MCF 10A (cell line): Measurements from ENCODE around the genes TNFSF18, PRDX6 and ANKRD45.

GRCh38 chr1:173050765-173051086 lies at the start of gene TNFSF18:
Gene TNFSF18, minus strand, starts transcription at chr1:173050941.
- PRO-cap, result bidirectional peak, plus-strand start at chr1:173051172, minus-strand start at chr1:173050938
- RRBS, result no CpG with 5 or more reads among the region's 1 CpG

DNA sequence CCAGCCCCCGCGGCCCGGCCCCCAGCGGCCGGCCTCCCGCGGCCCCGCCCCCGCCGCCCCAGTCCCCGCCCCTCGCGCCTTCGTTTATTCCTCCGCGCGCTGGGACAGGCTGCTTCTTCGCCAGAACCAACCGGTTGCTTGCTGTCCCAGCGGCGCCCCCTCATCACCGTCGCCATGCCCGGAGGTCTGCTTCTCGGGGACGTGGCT lies at the start of gene PRDX6:
Gene PRDX6, plus strand, starts transcription at position 112 of the 207 bp plus-strand sequence.
- PRO-cap, result bidirectional peak, plus-strand start at position 87 of the sequence, minus-strand start outside the sequence
- RRBS, result under 1% methylated on average over 9 of the region's 26 CpGs

GRCh38 chr1:173485266-173485737 lies 8.2 kb downstream of the PRDX6 start:
- PRO-cap, result no peak
- RRBS, result no CpG with 5 or more reads among the region's 6 CpGs

GRCh38 chr1:173487524-173488360 lies 10.6 kb downstream of the PRDX6 start:
- PRO-cap, result no peak
- RRBS, result no CpG with 5 or more reads among the region's 4 CpGs

DNA sequence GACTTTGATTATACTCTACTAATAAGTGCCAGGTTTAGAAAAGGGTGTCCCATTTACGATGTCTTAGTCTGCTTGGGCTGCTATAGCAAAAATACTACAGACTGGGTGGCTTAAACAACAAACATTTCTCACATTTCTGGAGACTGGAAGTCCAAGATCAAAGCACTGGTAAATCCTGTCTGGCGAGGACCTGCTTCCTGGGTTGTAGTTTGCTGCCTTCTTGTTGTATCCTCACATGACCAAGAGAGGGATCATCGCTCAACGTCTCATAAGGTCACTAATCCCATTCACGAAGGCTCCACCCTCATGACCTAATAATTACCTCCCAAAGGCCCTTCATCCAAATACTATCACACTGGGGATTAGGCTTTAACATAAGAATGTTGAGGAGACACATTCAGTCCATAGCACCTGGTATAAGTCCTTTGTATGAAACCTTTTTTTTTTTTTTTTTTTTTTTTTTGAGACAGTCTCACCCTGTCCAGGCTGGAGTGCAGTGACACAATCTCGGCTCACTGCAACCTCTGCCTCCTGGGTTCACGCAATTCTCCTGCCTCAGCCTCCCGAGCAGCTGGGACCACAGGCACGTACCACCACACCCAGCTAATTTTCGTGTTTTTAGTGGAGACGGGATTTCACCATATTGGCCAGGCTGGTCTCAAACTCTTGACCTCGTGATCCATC lies 12.2 kb downstream of the PRDX6 start:
- PRO-cap, result no peak
- RRBS, result no CpG with 5 or more reads among the region's 12 CpGs

- PRO-cap, result no peak
- RRBS, result no CpG with 5 or more reads among the region's 7 CpGs
Measured at GRCh38 chr1:173637465-173638155, 2.5 kb downstream of the TEX50 start.

GRCh38 chr1:173669170-173669998 lies at the start of gene ANKRD45:
Gene ANKRD45, minus strand, starts transcription at chr1:173669851.
- PRO-cap, result no peak
- RRBS, result 86% methylated on average over 11 of the region's 42 CpGs

DNA sequence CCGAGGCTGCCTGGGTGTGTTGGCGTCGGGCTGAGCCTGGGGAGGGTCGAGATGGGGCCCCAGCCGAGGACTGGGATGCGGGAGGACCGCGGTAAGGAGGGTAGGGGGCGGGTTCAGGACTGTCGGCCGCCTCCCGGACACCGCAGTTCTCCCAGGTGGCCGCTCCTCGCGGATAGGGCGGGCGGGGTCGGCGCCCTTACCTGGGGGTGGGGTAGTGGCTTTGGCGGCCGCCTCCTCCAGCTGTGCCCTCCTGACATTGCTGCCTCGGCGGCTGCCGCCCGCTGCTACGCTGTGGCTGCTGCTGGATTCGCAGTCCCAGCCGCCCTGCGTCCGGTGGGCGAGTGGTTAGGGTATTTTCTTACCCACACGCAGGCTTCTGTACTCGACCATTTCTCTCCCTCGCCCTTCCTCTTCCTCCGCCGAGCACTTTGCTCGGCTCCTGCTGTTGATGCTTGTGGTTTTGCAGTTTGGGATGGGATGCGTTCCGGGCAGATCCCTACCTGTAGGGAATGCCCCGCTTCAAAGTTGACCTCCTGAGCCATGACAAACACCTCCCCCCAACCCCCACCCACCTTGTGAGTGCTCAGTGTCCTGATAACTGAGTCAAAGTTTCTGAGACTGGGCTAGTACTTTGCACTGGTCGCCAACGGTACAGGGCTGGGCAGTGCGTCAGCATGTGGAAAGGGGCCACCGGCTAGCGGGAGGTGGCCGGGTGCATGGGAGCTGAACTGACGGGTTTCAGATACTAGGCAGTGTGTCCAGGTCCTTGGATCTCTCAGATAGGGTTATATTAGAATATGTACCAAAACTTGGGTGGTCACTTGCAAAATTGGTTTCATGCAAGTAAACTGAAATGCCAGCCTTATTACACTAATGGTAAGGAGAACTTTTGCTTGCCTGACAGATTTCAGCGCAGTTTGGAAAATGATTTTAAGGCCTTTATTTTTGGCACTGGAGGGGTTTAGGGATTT lies 682 bp downstream of the RABGAP1L start:
- PRO-cap, result bidirectional peak, plus-strand start at position 145 of the sequence, minus-strand start at position 139 of the sequence; bidirectional peak, plus-strand start at position 446 of the sequence, minus-strand start at position 288 of the sequence
- RRBS, result no CpG with 5 or more reads among the region's 49 CpGs

GRCh38 chr1:174383214-174383680 lies 64.5 kb upstream of the GPR52 start:
- PRO-cap, result no peak
- RRBS, result no CpG with 5 or more reads among the region's 24 CpGs

DNA sequence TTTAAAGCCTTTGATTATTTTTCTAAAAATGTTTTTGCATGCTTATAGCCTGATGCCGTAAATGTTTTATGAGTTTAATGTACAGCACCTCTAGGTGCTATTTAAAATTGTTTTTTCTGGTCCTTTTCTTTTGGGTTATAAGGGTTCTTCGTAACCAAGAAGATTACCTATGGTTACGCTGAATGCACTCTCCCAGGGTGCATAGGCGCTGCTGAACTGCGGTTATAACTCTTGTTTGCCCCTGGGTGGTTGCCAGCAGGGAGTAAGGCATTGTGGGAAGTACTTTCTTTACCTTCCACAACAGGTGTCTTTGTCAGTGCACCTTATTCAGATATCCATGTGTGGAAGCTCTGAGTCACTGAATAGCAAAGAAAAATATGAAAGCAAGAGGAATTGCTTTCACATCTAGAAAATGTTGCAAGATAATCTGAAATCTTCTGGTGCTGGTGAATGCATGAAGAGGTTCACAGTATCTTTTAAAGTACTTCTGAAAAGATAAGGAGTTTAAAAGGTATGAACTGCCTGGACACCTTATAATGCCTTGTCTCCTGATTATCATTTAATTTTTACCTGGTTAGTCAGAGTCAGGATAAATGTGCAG lies 124.4 kb upstream of the CACYBP start:
- PRO-cap, result no peak
- RRBS, result no CpG with 5 or more reads among the region's 5 CpGs

GRCh38 chr1:174954000-174954449 lies 45.7 kb upstream of the CACYBP start:
- PRO-cap, result no peak
- RRBS, result no CpG with 5 or more reads among the region's 1 CpG

- PRO-cap, result no peak
- RRBS, result no CpG with 5 or more reads among the region's 5 CpGs
Measured at GRCh38 chr1:175317578-175318288, 125.2 kb upstream of the KIAA0040 start.

GRCh38 chr1:175968441-175968640 lies 224.9 kb upstream of the TNR start:
- PRO-cap, result no peak
- RRBS, result no CpG with 5 or more reads among the region's 1 CpG

DNA sequence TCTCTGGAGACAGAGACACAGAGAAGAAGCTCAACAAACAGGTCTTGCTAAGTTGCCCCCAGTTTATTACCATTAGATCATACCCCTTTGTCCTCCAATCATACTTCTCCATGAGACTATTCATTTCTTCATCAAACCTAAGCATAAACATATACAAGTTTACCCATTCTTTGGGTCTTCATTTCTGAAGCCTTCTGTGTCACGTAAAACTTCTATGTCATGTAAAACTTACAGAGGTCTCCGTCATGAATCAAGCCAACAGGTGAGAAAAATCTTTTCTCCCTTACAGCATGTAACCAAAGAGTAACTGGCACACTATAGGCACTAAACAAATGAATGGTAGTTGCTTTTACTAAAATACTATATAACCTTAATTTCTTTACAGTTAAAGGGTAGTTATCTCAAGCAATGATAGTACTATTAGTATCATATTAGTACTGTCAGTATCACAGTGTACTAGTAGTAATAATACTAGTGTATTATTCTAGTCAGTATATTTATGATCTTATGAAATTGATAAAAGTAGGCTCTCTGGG lies 226.1 kb upstream of the TNR start:
- PRO-cap, result no peak
- RRBS, result no CpG with 5 or more reads among the region's 2 CpGs

DNA sequence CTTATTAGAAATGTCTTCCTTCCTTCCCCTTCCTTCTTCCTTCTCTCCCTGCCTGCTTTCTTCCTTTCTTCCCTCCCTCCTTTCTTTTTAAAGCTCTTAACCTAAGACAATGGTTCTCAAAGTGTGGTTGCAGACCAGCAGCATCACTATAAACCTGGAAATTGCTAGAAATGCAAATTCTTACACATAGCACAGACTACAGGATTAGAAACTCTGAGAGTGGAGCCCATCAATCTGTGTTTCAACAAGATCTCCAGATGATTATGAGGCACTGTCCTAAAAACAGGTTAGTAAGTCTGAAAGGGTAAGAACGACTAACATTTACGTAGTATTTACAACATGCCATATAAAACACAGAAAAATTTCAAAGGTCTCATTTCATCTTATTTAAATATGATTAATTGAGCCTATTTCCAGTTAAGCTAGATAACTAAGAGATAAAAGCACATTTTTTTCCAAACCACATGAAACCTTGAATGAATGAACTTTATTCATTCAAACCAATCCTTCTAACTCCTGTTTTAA lies 138.8 kb downstream of the COP1 start:
- PRO-cap, result no peak
- RRBS, result no CpG with 5 or more reads among the region's 2 CpGs

GRCh38 chr1:176241377-176241735 lies 34.3 kb upstream of the COP1 start:
- PRO-cap, result bidirectional peak, plus-strand start at chr1:176241611, minus-strand start at chr1:176241555
- RRBS, result no CpG with 5 or more reads among the region's 1 CpG

GRCh38 chr1:176530901-176531521 lies 68.0 kb downstream of the PAPPA2 start:
- PRO-cap, result no peak
- RRBS, result no CpG with 5 or more reads among the region's 2 CpGs

DNA sequence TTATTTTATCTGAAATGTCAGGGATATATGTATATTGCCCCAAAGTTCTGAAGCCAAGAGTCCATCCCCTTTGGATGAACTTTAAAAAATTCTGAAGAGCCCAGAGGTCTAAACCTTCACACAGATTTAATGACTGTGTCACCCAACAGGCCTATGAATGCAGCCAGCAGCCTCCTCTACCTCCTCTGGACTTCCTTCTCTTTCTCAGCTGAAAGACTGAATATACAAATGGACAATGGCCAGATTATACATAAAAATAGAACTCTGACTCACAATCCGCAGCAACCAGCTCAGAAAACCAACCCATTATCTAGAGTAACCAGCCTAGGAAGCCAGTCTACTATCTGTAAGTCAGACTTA lies 224.6 kb downstream of the ASTN1 start:
- PRO-cap, result no peak
- RRBS, result no CpG with 5 or more reads among the region's 1 CpG

- PRO-cap, result no peak
- RRBS, result no CpG with 5 or more reads among the region's 2 CpGs
Measured at GRCh38 chr1:177743146-177743345, 226.8 kb downstream of the SEC16B start.

GRCh38 chr1:178031809-178032283 lies 62.0 kb upstream of the SEC16B start:
- PRO-cap, result no peak